SK-MEL-5 (cell line): ENCODE data around the genes TMEM243, CROT, ADAM22 and STEAP1.

DNA sequence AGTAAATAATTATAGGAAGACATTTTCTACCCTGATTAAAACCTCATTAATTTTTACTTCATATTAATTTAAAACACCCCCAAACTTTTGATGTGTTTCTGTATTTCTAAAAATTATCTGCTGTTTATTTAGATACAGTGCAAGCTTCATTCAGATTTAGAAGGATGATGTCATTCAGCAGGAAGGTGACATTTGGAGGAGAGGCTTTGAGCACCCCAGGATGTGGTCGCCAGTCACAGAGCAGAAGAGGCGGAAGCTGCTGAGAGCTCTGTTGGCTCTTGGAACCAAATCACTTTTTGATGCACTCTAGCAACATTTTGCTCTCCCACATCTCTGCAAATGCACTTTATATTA, 233.9 kb upstream of the CACNA2D1 start:
RAMPAGE:
- cytosol, long total RNA: no peak
- long total RNA: no peak
- nucleus, long total RNA: no peak

DNA sequence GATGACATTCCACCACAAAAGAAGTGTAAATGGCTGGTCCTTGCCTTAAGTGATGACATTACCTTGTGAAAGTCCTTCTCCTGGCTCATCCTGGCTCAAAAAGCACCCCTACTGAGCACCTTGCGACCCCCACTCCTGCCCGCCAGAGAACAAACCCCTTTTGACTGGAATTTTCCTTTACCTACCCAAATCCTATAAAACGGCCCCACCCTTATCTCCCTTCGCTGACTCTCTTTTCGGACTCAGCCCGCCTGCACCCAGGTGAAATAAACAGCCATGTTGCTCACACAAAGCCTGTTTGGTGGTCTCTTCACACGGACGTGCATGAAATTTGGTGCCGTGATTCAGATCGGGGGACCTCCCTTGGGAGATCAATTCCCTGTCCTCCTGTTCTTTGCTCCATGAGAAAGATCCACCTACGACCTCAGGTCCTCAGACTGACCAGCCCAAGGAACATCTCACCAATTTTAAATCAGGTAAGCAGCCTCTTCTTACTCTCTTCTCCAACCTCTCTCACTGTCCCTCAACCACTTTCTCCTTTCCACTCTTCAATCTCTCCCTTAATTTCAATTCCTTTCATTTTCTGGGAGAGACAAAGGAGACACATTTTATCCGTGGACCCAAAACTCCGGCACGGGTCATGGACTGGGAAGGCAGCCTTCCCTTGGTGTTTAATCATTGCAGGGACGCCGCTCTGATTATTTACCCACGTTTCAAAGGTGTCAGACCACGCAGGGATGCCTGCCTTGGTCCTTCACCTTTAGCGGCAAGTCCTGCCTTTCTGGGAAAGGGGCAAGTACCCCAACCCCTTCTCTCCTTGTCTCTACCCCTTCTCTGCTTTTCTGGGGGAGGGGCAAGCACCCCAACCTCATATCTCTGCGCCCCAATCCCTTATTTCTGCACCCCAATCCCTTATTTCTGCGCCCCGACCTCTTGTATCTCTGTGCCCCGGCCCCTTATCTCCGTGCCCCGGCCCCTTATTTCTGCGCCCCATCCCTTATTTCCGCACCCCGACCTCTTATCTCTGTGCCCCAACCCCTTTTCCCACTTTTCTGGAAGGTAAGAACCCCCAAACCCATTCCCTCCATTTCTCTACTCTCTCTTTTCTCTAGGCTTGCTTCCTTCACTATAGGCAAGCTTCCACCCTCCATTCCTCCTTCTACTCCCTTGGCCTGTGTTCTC, 188.8 kb downstream of the SEMA3E start:
RAMPAGE:
- cytosol, long total RNA: no peak
- long total RNA: no peak
- nucleus, long total RNA: no peak

RAMPAGE:
- cytosol, long total RNA: no peak
- long total RNA: no peak
- nucleus, long total RNA: no peak
These were observed 187.3 kb downstream of the SEMA3D start for GRCh38 chr7:84999393-85000077.

DNA sequence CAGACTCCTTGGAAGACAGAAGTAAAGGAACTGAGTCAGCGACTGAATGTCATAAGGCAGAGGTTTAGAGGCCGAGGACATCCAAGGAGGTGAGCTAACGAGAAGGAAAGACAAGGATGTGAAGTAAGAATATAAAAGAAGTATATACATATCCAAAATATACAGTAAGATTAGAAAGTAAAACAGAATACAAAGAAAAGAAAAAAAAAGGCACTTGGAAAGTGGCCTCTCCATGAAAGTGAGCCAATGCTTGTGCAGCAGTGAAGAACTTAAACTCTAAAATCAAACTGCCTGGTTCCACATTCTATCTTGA, 24.0 kb downstream of the SEMA3D start:
RAMPAGE:
- cytosol, long total RNA: no peak
- long total RNA: no peak
- nucleus, long total RNA: no peak

GRCh38 chr7:86644022-86645380, 792 bp downstream of the GRM3 start:
RAMPAGE:
- cytosol, long total RNA: no peak
- long total RNA: no peak
- nucleus, long total RNA: no peak

GRCh38 chr7:86931495-86932614, 127.6 kb downstream of the ELAPOR2 start:
RAMPAGE:
- cytosol, long total RNA: no peak
- long total RNA: no peak
- nucleus, long total RNA: no peak

RAMPAGE:
- cytosol, long total RNA: no peak
- long total RNA: no peak
- nucleus, long total RNA: no peak
These were observed 850 bp upstream of the DMTF1 start for GRCh38 chr7:87151381-87151824.

DNA sequence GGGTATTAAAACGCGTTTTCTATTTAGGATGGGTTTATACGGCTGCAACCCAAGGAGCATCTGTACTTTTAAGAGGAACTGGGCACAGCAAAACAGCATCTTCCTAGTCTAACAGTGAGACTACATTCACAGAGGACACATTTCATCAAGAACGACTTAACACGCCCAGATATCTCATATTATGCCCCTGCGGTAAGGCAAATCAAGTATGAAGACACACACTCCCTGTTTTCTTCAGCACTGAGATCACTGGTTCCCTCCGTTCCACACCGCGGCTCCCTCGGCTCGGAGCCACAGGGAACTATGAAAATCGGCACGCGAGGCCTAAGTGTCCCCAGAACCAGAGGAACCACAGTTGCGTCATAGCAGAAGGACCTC, 439 bp upstream of the DMTF1 start:
RAMPAGE:
- cytosol, long total RNA: no peak
- long total RNA: no peak
- nucleus, long total RNA: no peak

RAMPAGE:
- cytosol, long total RNA: no peak
- long total RNA: no peak
- nucleus, long total RNA: no peak
These were observed 23.3 kb downstream of the TMEM243 start for GRCh38 chr7:87196056-87196741.

RAMPAGE:
- cytosol, long total RNA: start-site peak on the minus strand at chr7:87219707-87219738, 79 and 37 reads in 2 replicates
- long total RNA: start-site peak on the minus strand at chr7:87219707-87219738, 111 and 15 reads in 2 replicates
- nucleus, long total RNA: no peak
These were observed at the start of gene TMEM243 for GRCh38 chr7:87219413-87220012. Gene TMEM243, minus strand, starts transcription at chr7:87219732.

GRCh38 chr7:87344768-87345806, at the start of gene CROT:
Gene CROT, plus strand, starts transcription at chr7:87345664.
RAMPAGE:
- cytosol, long total RNA: start-site peak on the minus strand at chr7:87345478-87345531, 114 and 167 reads in 2 replicates; start-site peak on the plus strand at chr7:87345672-87345695, 133 and 38 reads in 2 replicates
- long total RNA: start-site peak on the minus strand at chr7:87345478-87345534, 20 and 122 reads in 2 replicates; start-site peak on the plus strand at chr7:87345672-87345694, 51 and 34 reads in 2 replicates
- nucleus, long total RNA: start-site peak on the minus strand at chr7:87345478-87345531, 27 and 21 reads in 2 replicates

DNA sequence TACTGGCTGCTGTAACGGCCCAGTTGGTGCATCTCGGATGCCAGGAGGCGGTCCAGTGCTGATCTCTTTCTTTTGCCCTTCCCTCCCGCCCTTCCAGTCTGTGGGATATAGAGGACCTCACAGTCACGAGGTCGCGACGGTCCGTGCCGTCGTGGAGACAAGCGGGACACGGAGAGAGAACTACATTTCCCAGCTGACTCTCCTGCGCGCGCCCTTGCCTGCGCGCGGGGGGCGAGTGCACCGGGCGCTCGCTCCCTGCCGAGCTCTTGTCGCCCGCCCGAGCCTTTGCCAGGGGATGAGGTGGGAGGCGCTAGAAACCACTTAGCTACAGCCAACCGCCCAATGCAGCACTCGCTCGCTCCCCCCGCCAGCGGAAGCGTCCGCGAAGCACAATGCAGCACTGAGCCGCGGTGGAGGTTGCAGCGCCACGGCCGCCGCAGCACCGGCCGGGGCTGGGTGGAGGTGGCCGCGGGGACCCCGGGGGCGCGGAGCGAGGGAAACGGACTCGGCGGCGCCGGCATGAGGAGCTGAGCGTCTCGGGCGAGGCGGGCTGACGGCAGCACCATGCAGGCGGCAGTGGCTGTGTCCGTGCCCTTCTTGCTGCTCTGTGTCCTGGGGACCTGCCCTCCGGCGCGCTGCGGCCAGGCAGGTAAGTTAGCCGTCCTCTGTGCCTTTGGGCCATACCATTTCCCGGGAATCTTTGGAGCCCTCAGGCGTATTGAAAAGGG, at the start of gene ADAM22:
Gene ADAM22, plus strand, starts transcription at position 350 of the 728 bp plus-strand sequence.
RAMPAGE:
- cytosol, long total RNA: no peak
- long total RNA: no peak
- nucleus, long total RNA: no peak

DNA sequence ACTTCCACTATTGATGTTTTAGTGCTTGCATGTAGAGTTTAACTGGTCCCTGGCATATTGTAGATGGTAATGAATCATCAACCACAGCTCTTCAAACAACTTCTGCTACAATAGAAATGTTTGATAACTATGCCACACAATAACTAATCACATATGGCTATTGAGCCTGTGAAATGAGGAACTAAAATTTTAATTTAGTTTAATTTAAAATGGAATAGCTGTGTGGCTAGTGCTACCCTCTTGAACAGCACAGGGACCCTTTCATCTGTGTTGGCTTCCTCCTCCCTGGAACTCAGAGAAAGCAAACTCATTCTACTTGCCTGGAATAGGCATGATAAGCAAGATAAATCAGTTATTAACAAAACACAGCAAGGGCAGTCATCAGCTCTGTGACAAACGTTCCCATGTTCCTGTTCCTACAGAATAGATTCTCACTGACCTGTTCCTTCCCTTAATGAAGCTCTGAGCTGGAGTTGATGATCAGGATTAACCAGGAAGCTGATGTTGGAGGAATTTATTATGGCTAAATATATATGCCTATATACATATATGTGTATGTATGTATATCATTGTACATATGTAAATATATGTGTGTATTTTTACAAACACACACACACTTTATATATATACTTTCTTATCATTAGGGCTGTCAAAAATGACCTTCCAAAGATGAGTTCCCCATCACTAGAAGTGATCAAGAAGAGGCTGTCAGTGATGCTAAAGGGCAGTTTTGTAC, 5.1 kb upstream of the SRI start:
RAMPAGE:
- cytosol, long total RNA: no peak
- long total RNA: no peak
- nucleus, long total RNA: no peak

DNA sequence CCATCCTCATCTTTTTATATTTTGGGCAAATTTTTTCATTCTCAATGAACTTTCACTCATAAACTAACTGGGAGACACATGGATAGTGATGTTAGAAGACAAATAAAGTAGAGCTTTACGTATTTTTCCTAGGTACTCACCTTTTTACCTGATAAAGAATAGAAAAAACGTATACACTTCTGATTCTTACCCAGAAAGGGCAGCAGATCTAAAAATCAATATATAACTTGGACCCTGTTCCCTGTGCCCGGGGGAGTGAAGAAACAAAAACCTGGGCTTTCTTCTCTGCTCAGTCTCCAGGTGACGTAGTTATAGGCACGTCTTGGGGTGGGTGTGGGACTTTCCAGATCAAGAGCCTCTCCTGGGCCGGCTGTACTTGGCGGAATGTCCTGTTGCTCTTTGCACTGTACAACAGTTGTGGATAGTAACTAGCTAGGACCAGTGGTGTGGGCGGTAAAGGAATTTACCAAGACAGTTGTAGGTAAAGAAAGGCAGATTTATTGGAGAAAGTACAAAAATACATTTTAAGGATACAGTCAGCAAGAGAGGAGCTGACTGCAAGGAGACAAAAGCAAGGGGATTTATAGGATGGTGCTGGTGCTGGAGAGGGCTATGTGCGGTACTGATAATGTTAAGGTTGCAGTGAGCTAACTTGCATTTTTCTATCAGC, 40.4 kb upstream of the STEAP4 start:
RAMPAGE:
- cytosol, long total RNA: no peak
- long total RNA: no peak
- nucleus, long total RNA: no peak

DNA sequence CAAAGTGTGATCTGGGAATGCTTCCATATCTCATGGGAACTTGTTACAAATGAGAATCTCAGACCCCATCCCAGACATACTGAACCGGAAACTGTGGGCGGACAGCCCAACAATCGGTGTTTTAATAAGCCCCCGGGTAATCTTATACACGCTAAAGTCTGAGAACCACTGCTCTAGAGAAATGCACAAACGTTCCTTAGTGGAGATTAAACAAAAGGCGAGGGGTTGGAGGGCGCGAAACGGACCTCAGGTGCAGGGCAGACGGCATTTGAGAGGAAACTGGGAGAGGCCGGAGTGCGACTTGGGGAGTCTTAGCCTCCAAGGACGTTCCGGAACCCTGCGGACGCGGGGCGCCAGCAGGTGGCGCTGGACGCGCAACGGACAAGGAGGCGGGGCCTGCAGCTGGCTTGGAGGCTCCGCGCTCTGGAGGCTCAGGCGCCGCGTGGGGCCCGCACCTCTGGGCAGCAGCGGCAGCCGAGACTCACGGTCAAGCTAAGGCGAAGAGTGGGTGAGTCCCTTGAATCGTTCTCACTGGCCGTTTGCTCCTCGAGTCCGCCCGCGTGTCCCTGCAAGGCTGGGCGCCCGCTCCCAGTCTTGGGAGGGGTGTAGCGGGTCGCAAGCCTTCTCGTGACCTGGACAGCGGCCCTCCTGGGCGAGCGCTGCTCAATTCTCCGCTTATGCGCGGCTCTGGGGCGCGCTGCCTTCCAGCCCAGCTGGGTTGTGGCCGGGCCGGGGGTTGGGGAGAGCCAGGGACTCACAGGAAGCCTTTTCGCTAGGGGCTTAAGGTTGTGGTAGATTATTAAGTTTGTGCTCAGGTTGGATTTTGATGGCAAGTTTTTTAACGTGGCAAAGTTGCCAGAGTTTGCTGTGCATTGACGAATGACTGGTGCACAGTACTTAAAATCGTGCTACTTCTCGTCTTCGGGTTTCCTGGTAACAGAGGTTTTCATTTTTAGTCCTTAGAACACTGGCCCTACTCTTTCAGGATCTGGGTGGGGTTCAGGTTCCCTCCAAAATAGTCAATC, at the start of gene STEAP1:
Gene STEAP1, plus strand, starts transcription at position 434 of the 1,025 bp plus-strand sequence.
RAMPAGE:
- cytosol, long total RNA: start-site peak on the plus strand centred at position 430 of the sequence, 64 bp wide, 580 and 474 reads in 2 replicates
- long total RNA: start-site peak on the plus strand centred at position 423 of the sequence, 77 bp wide, 364 and 436 reads in 2 replicates
- nucleus, long total RNA: start-site peak on the plus strand centred at position 419 of the sequence, 71 bp wide, 374 and 25 reads in 2 replicates

DNA sequence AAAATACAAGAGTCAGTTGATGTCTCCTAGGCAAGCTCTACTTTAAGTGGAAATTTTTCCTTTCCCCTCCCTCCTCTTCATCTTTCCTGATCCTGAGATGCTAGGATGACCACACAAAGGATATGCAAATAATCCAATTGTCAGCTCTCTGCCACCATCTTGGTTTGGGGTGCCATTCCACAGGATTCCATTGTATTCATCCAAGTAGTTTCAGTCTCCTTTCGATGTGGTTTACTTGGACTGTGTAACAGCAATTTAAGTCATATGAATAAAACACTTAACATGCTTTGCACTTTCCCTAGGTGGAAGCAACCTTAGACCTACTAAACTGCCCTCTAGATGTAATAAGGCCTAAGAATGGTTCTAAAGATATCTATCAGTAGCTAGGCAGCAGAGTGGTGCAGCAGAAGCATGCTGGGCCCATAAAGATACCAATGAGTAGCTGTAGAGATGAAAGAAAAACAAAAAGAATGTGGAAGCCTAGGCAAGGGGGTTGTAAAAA, 2.5 kb upstream of the CFAP69 start:
RAMPAGE:
- cytosol, long total RNA: no peak
- long total RNA: no peak
- nucleus, long total RNA: no peak

GRCh38 chr7:90245558-90245986, 598 bp downstream of the CFAP69 start:
RAMPAGE:
- cytosol, long total RNA: no peak
- long total RNA: no peak
- nucleus, long total RNA: no peak

GRCh38 chr7:90461303-90461890, 8.0 kb upstream of the PTTG1IP2 start:
RAMPAGE:
- cytosol, long total RNA: no peak
- long total RNA: no peak
- nucleus, long total RNA: no peak

DNA sequence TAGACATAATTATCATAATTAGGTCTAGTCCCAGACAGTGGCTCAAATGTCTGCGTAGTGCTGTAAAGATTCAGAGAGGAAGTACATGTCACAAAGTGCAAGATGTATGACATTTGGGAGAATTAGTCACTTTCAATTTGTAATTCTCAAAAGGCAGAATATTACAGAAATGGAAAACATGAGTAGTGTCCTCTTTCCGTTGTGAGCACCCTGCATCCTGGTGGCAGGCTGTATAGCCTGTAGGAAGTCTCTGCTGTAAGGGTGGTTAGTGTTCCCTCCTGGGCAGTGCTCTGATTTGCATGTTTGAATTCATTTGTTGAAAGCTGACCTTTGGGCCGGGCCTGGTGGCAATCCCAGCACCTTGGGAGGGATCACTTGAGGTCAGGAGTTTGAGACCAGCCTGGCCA, 17.0 kb downstream of the CDK14 start:
RAMPAGE:
- cytosol, long total RNA: no peak
- long total RNA: no peak
- nucleus, long total RNA: no peak

RAMPAGE:
- cytosol, long total RNA: no peak
- long total RNA: no peak
- nucleus, long total RNA: no peak
These were observed 123.0 kb downstream of the CDK14 start for GRCh38 chr7:90718938-90719762.